ENCODE measurements around a stretch of chr2.

- RRBS: no CpG with 5 or more reads among the region's 7 CpGs
Measured at GRCh38 chr2:216650569-216651574, 17.7 kb downstream of the IGFBP2 start.

DNA sequence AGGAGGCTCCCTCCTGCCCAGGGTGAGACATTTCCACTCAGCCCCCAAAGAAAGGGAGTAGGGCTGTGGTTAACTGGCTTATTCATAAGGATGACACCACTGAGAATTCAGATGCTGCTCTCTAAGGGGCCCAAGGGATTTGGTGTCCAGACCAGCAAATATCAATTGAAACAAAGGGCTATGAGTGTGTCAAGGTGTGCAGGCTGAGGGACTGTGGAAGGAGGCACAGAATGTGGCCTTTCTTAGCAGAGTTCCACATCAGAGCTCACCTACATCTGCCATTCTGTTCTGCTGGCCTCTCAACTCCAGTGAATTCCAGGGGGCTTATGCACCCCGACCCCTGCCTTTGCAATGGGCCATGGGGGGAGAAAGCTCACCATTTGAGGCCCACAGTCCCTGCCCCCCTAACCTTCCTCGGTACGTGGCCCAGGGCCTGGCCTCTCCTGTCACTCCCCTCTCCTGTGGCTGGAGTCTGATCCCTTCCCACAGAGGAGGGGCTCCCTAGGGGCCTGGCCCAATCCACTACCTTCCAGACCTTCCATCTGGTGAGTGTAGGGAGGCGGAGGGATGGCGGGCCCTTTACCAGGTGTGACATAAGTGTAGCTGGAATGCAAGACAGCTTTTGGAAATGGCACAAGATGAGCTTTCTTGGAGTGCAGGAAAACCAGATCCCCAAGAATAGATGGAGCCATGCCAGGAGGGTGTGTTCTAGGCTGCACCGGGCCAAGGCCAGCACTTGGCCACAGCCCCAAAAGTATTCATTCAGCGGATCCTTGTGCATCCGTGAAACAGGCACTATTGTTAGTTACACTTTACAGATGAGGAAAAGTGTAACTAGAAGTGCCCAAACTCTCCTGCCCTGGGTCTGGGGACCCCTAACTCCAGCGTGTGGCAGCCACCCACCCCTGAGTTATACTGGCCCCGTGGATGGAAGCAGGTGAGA lies 30.2 kb downstream of the IGFBP5 start:
- RRBS: no CpG with 5 or more reads among the region's 10 CpGs

DNA sequence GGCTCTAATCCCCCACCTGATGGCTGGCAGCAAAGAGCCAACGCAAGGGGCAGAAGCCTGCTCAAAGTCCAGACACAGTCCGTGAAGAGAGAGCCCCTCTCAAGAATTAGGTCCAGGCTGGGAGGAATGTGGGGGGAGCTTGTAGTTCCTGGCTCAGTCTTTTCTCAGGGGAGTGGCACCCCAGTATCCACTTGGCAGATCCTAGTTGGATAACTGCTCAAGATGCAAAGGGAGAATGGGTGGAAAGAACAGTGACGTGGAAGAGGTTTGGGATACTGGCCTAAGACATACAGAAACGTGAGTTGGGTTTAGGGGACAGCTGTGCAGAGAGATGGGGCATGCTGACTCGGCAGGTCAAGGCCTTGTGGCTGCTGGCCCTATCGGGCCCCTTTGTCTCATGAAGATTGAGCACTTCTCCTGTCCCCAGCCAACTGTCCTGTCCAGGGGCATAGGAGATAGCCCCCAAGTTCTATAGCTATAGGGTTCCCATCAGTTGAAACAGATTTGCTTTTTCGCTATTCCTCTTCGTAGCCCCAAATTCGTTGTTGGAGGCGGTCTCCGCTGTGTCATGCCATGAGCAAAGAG lies 21.3 kb downstream of the IGFBP5 start:
- RRBS: no CpG with 5 or more reads among the region's 11 CpGs

DNA sequence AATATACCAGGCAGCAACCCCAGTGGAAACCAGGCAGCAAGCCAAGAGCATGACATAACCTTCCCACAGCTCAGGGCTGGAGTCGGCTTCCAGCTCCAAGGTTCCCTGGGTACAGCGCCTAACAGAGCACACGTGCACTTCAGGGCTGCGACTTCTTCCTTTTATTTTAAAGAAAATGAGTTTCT lies 30.3 kb downstream of the TNP1 start:
- RRBS: no CpG with 5 or more reads among the region's 4 CpGs

DNA sequence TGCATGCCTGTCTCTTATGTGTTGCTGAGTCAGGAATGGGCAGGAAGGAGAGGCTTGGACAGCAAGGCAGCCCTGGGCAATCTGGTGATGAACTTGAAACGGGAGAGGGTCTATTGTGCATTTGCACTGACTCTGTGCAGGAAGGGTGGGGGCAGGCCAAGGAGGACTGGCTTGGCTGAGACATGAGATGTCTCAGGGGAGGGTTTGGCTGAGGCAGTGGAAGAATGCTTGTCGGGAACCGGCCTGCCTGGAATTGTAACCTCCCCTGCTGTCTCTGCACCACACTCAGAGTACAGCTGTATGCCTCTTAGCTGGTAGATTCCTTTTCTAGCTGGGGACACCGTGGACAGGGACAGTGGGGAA lies 176.1 kb upstream of the TNP1 start:
- RRBS: no CpG with 5 or more reads among the region's 4 CpGs

GRCh38 chr2:217047685-217048132 lies 187.8 kb upstream of the TNP1 start:
- RRBS: no CpG with 5 or more reads among the region's 2 CpGs

GRCh38 chr2:217064822-217065213 lies 205.0 kb upstream of the TNP1 start:
- RRBS: no CpG with 5 or more reads among the region's 8 CpGs

DNA sequence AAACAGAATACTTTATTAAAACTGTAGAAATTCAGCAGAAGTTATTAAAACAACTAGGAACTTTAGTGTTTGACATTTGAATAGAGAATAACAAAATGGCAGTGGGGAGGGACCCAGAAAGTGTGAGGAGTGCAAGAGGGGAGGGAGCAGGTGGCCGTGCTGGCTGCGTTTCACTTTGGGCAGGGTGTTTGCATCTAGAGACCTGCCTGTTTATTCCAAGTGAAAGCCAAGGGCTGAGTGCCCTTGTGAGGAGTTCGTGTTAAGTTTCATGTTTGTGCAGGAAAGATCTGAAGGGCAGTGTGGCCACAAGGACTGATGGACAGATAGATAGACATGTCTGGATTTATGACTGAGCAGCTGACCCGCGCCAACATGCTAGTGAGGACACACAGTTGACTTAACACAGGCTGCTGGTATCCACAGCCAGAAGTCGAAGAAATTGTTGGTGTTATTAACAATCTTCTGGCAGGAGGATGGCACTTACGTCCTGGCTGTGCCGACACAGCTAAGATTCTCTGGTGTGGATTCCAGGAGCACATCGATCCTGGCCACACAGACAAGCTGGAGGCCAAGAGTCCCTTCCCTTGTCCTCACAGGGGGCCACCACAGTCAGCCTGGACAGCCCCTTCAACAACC lies 387.6 kb upstream of the TNP1 start:
- RRBS: no CpG with 5 or more reads among the region's 9 CpGs

DNA sequence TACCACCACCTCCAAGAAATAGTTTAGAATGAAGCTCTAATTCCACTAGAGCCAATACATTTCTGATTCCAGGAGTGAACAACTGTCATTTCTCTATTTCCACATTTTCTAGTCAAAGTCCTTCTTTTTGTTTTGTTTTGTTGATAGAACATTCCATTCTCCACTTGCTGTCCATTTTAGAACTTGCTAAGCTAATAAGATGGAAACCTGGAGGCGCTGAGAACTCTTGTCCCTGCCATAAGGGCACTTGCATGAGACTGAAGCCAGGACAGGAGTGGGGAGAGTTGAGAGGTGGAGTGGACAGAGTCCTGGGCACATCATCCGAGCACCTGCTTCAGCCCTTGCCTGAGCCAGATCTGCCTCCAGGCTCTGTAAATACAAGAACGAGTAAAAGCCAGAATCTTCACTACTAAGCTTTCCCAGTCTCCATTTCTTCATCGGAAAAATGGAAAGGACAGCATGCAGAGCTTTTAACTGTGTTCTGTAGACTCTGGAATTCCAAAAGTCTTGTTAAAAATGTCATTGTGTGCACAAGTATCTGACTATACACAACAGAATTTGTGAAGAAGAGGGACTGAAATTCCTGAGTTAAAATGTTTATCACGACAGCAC lies 498.0 kb upstream of the TNP1 start:
- RRBS: no CpG with 5 or more reads among the region's 5 CpGs

- RRBS: no CpG with 5 or more reads among the region's 5 CpGs
Measured at GRCh38 chr2:217387821-217388458, 528.1 kb upstream of the TNP1 start.

DNA sequence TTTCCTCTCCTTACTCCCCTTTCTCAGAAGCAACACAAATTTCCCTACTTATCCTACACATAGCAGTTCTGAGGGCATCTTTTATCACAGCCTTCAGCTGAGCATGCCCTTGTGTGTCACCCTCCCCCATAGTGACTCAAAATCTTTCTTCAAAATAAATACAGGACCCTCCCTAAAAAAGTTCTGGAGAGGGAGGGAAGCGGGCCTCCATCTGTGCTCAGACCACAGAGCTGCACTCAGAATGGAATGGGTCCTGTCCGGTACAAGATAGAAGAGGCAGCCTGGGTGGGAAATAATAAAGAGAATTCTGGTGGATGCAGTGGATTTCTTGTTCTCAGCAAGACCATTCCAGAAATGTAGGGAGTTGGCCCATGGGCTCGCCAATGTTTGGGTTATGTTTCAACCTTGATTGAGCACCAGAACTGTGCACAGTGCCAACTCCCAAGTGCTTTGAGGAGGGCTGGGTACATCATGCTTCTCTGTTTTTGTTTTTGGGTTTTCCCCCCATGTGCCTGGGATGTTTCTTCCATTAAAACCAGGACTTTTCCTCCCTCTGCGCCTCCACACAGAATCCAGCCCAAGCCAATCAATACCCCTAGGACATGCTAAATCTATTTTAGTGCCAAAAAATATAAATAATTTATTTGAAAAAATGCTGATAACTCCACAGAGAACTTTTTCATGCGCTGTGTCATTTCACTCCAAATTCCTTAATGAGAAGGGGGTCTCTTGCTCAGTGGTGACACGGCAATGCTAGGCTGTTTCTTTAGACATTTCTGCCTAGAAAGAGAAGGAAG lies 304.1 kb downstream of the TNS1 start:
- RRBS: no CpG with 5 or more reads among the region's 6 CpGs

- RRBS: no CpG with 5 or more reads among the region's 9 CpGs
Measured at GRCh38 chr2:217828469-217828977, 174.3 kb downstream of the TNS1 start.

DNA sequence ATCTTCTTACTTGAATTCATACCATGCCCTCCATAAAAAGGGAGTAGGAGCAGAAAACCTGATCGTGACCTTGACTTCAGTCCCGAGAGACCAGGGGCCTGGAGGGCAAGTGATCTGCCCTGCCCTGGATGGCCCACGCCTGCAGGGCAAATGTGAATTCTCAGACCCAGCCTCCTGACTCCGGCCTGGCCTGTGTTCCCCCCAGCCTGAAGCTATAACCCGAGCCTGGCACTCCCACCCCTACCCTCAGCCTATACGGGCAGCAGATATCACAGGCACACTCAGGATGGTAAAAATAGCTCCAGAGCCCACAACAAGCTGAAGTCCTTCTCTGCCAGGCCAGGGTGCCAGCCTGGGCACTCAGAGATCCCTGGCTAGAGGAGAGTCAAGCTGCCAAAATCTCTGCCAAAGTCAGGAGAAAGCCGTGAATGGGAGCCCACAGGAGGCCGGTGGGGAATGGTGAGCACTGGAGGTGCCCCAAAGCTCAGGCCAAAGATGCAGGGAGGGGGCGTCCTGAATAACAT lies 145.2 kb downstream of the TNS1 start:
- RRBS: no CpG with 5 or more reads among the region's 9 CpGs

DNA sequence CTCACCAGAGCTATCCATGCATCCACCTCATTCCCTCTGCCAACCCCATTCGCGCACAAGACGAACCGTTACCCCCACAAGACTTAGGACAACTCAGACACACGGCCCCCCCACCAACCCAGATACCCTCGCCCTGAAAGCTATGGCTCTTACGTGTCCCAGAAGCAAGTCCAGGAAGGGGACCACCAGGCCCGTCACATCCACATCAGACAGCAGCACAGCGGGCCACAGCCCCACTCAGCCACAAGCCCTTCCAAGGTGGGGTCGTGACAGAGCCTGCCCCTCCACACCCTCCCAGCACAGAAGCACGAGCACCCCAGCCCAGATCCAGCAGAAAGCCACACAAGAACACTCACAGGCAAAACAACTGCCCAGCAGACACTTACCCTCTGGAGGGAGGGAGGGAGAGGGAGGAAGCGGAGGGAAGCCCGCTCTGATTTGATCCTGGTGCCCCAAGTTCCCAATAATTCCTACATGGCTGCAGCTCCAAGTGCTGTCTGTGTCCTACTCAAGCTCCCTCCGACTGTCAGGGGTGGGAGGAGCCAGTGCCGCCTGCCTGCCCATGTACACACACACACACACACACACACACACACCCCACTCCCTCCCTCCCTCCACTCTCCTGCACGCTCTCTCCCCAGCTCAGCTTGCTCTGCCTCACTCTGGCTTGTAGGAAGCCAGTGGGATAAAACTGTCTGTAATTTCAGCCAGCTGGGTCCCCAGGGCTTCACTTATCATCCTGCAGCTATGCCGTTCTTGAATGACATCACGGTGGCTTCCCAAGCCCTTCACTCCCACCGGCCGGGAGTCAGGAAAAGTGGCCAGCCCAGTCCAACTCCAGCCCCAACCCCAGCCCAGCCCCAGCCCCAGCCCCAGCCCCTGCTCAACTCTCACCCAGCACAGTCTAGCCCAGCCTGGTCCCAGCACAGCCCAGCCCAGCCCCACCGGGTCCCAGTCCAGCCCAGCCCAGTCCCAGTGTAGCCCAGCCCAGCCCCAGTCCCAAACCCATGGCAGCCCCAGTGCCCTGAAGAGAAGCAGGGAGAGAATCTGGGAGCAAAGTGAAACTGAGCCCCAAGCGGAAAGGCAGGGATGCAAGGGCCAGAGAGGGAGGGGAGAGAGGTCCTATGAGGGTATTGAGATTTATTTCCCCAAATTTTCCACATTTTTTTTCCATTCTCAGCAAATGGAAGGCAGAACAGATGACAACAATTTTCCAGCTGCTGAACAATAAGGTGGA lies 144.3 kb downstream of the TNS1 start:
- RRBS: no CpG with 5 or more reads among the region's 22 CpGs

DNA sequence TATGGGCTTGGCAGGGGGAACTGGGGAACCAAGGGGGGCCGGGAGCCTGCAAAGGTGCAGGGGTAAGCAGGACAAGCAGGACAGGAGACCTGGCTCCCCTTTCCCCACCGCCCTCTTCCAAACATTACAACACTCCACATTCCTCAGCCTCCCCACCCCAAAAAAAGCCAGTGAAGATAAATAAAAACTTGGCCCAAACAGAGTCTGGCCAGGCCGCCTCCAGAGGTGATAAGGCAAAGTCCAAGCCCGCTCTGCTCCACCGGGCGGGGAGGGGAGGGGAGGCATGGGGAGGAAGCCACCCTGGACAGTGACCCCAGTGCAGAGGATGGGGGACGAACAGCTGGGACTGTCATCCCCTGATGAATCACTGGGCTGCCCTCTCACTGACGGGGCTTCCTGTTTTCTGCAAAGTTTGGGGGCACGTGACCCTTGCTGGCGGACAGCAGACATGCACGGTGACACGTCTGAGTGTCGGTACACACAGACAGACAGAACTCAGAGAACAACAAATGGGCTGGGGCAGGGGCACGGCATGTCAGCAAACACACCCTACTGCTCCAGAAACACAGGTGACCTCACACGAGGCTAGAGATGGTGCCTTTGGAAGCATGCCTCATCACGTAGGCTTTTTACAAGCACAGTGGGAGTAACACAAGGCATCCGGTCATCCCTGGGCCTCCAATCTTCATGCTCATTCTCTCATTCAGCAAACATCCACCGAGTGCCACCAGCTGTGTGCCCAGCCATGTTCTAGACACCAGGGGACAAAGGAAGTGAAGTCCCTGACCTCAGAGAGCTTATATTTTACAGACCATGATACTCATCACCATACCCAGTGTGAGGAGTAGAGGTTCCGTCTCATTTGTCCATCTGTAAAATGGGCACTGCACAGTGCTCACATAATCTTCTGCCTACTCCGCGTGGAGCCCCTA lies 100.1 kb downstream of the TNS1 start:
- RRBS: no CpG with 5 or more reads among the region's 21 CpGs

- RRBS: no CpG with 5 or more reads among the region's 12 CpGs
Measured at GRCh38 chr2:217914835-217915484, 87.8 kb downstream of the TNS1 start.

GRCh38 chr2:217922357-217923179 lies 80.2 kb downstream of the TNS1 start:
- RRBS: 60% methylated on average over 1 of the region's 18 CpGs

GRCh38 chr2:217931091-217931750 lies 71.6 kb downstream of the TNS1 start:
- RRBS: no CpG with 5 or more reads among the region's 8 CpGs

- RRBS: no CpG with 5 or more reads among the region's 5 CpGs
Measured at GRCh38 chr2:217936125-217936662, 66.6 kb downstream of the TNS1 start.